ENCODE measurements around the genes TRAF3IP3, SERTAD4 and HHAT.

GRCh38 chr1:209617163-209617719 is 33.7 kb downstream of the CAMK1G start:
- PRO-cap = no peak
- RAMPAGE, long total RNA, 2 experiments = no peak in any of the 2 experiments

DNA sequence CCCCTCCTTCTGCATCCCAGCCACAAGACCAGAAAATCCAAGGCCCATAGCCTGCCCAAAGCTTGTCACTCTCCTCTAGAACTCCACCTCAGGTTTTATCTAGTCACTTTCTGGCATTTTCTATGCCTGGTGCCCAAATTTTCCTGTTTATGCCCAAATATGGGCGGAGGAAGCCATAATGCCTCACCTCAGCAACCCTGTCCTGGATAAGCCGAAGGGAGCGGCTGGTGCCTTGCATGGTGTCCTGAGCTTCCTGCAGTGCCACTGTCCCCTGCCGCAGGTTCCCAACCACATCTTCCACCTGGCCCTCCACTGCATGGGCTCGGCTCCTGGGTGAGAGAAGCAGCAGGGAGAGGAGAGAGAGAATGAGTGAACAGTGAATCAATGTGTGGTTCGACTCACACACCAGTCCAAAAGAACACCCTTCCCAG is 34.2 kb downstream of the CAMK1G start:
- PRO-cap = no peak
- RAMPAGE, long total RNA, 2 experiments = no peak in any of the 2 experiments

DNA sequence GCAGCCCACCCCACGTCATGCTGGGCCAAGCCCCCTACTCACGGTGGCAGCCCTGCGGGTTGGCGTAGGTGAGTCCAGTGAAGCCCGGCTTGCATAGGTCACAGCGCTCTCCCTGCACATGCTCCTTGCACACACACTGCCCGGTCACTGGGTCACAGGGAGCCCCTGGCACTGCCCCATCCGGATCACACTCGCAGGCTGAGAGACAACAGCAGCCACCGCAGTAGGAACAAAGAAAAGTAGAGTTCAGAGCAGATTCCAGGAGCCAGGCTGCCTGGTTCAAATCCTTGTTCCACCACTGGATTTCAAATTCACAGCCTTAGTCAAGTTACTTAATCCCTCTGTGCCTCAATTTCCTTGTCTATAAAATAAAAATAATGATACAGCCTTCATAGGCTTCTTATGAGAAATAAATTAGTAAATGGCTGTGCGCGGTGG is 24.2 kb downstream of the LAMB3 start:
- PRO-cap = no peak
- RAMPAGE, long total RNA, 2 experiments = no peak in any of the 2 experiments

DNA sequence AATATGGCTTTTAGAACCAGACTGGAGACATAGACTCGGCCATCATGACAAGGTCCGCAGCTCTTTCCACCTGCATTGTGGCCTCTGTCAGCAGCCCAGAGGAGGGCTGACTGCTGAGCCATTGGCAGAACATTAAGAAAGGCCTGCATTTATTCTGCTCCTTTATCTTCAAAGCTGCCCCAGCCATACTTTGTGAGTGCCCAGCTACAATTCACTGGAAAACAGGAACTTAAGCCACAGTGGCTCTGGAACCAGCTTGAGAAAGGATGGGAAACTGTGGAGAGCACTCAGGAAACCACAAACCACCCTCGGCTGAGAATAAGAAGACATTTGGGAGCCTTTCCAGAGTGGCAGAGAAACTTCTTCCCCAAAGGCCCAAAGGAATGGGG is 1.9 kb downstream of the LAMB3 start:
- PRO-cap = no peak
- RAMPAGE, long total RNA, 2 experiments = no peak in any of the 2 experiments

DNA sequence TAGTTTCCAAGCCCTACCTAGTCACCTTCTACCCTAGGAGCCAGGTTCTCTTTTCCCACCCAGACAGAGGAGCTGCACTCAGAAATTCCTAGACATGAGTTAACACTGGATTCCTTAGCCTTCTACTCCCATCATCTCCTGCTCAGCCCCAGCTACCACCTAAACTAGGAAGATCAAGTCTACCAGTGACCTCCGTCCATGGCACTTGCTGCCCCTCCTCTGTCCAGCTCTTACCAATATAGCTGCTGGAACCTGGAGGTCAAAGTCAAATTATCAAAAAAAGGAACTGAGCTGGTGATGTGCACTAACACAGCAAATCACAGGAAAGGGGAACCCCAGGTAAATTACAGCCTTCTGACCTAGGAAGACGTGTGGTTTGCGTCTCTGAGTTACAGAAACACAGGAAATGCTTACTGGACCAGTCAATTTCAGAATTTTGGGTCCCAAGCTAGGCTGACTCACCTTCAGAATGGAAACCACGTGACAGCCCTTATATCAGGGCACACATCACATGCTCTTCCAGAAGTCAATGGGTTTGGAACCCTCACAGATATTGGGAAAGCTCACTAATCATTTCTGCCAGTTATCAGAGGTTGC is 2.1 kb upstream of the G0S2 start:
- PRO-cap = no peak
- RAMPAGE, long total RNA, 2 experiments = no peak in any of the 2 experiments

DNA sequence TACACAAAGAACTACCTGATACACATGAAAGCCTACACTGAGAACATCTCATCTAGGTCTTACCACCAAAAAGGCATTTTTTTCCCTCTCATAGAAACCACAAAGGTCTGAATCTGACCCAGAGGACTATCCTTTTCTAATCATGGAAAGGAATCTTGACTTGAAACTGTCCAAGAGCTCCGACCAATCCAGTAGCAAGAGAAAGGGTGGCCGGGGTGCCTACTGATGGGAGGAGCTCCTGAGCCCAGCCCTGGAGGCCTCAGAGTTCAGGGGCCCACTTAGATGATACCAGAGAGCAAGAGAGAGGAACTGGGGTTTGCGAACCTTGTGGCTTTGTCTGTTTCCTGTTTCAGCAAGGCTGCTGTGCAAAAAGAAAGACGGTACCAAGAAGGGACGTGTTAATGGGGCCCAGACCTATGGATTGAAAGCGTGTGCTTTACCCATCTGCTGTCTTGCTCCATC is at the start of gene TRAF3IP3:
Gene TRAF3IP3, plus strand, starts transcription at position 281 of the 462 bp plus-strand sequence.
- PRO-cap = no peak
- RAMPAGE, long total RNA, 2 experiments = start-site peak on the plus strand in 1 of 2 experiments, centred at position 328 of the sequence, 7 reads per replicate

DNA sequence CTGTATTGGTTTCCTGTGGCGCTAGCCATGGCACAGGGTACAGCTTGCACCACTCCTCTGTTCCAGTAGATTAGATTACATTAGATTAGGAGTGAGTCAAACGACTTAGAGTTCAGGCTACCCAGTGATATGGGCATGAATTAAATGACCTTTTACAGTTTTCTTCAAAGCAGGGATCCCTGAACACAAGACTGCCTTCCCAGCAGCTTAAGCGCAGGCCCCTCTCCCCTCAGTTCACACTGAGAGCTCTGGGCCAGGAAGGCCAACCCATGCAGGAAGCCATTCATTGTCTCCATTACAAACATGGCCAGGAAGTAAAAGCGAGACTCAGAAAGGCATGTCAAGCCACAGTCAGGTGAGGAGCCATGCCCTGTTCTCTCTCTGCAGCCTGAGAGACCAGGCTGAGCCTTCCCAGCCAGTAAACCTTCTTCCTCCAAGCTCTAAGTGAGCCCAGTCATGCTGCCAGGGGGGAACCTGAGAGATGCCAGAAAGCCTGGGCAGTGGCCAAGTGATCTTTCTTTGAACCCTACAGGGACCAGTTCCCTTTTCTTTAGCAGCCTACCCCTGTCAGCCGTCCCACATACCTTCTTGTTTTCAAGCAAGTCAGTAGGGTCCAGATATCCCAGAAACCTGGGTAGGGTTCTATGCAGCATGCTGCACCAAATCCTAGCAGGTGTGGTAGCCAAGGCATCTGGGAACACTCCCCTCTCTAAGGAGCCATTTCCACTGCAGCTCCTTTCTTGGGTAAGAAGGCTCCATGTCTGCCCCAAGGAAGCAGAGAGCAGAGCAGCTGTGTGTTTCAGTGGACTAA is 813 bp downstream of the TRAF3IP3 start:
- PRO-cap = no peak
- RAMPAGE, long total RNA, 2 experiments = no peak in any of the 2 experiments

- PRO-cap = no peak
- RAMPAGE, long total RNA, 2 experiments = no peak in any of the 2 experiments
These were observed 6.3 kb upstream of the C1orf74 start for GRCh38 chr1:209790441-209791216.

GRCh38 chr1:209830665-209831270 is 3.0 kb downstream of the UTP25 start:
- PRO-cap = no peak
- RAMPAGE, long total RNA, 2 experiments = start-site peak on the plus strand in 1 of 2 experiments, at chr1:209830805-209830970 at its widest, 13 reads per replicate

DNA sequence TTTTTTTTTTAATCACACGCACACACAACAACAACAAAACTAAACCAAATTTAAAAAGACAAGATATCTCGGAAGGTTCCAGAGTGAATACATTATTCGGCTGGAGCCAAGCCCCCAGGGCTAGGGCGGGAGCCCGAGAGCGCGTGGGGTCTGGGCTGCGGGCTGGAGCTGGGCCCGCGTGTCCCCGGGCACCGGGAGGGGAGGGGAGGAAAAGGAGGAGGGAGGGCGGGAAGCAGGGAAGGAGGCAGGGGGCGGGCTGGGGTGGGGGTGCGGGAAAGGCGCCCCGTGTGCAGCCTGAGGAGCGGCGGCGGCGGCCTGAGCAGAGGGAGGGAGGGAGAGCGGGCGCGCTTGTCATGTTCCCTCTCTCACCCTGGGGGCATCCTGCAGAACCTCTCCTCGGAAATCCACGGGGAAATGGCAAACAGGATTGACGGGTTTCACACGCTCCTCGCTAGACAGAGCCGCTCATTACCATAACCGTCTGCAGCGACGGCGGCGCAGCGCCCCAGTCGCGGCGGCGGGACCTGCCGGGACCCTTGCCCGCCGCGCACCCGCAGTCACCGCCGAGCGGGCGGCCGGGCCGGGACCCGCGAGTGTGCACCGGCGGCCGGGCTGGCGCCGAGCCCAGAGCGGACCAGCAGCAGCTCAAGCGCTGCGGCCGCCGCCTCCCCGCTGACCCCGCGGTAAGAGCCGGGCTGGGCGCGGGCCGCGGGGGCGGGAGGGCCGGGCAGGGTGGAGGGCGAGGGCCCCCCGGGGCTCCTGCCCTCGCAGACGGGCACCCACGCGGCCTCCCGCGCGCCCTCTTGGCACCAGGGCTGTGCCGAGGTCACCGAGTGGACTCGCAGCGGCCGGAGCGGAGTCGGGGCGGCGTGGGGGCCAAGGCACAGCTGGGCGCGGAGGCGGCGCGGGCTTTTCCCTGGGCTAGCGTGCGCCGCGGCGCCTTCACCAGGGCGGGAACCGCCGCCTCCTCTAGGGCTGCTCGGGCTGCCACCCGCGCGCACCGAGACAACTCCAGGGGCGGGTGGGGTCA is at the start of gene SERTAD4:
Gene SERTAD4, plus strand, starts transcription at position 468 of the 1,030 bp plus-strand sequence.
- PRO-cap = unidirectional peak, plus-strand start at position 560 of the sequence
- RAMPAGE, long total RNA, 2 experiments = no peak in any of the 2 experiments

DNA sequence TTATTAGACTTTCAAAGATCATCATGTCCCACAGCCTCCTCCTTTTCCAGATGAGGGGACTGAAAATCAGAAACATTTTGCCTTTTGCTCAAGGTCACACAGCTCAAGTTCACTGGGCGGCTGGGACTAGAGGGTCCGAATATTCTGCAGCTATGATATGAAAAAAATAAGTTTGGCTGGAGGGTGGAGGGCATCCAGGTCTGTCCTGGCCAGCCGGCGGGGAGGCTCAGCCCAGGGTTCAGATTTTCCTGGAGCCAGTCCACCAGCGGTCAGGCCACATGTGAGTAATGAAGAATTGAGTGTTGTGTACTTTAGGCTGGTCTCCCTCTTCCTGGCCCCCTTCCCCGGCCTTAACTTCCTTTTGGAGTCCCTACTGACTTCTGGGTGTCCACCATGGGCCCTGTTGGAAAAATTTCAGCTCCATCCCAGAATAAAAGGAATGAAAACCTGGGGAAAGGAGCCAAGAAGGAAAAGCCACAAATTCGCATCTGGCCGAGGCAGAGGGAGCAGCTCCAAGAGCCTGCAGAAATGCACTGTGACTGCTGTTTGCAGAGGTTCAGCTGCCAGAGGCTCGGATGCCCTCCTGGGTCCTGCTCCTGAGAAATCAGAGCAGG is 35.6 kb upstream of the HHAT start:
- PRO-cap = no peak
- RAMPAGE, long total RNA, 2 experiments = no peak in any of the 2 experiments

GRCh38 chr1:210328474-210329683 is at the start of gene HHAT:
Gene HHAT (plus strand): TSS chr1:210328902.
- PRO-cap = bidirectional peak, plus-strand start at chr1:210328879, minus-strand start at chr1:210328854; bidirectional peak, plus-strand start at chr1:210329007, minus-strand start at chr1:210329012; bidirectional peak, plus-strand start at chr1:210329339, minus-strand start at chr1:210329275; bidirectional peak, plus-strand start at chr1:210329382, minus-strand start at chr1:210329371
- RAMPAGE, long total RNA, 2 experiments = start-site peak on the plus strand in 2 of 2 experiments, at chr1:210328871-210329000 at its widest, 20 to 27 reads per replicate

GRCh38 chr1:211648963-211649392 is 26.4 kb downstream of the NEK2 start:
- PRO-cap = no peak
- RAMPAGE, long total RNA, 2 experiments = no peak in any of the 2 experiments

GRCh38 chr1:211746777-211747187 is 71.4 kb upstream of the NEK2 start:
- PRO-cap = no peak
- RAMPAGE, long total RNA, 2 experiments = start-site peak on the minus strand in 1 of 2 experiments, at chr1:211746891-211747176 at its widest, 15 reads per replicate

DNA sequence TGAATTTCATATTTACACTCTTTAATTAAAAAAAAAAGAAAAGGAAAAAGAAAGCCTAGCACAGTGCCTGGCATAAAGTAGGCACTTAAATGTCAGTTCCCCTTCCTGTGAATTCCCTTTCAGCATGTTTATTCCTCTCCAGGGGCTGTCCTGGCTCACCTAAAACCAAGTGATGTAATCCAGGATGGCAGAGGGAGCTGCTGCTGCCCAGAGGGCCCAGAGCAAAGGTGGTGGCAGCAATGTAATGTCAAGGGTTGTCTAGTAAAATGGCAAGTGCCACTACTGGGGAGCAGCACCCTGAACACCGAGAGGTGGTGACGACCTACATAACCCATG is 78.4 kb upstream of the LPGAT1 start:
- PRO-cap = no peak
- RAMPAGE, long total RNA, 2 experiments = no peak in any of the 2 experiments

DNA sequence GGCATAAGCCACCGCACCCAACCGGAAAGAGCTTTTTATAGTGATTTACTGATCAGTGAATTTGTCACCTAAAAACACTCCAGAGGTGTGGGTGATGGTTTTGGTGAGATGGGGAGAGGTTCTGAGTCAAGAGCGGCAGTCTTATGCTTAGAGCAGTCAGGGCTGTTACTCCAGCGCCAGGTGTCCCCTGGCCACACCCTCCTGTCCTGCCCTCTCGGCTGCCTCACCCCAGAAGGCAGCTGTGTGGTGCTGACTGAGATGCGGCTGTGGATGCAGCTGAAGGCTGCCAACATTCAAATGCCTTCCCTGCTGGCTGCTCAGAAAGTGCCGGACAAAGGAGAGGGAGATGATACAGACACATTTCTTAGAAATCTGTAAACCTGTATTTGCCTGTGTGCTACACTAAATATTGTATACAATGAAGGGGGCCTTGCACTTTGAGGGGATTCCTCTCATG is 94.5 kb upstream of the LPGAT1 start:
- PRO-cap = no peak
- RAMPAGE, long total RNA, 2 experiments = no peak in any of the 2 experiments

DNA sequence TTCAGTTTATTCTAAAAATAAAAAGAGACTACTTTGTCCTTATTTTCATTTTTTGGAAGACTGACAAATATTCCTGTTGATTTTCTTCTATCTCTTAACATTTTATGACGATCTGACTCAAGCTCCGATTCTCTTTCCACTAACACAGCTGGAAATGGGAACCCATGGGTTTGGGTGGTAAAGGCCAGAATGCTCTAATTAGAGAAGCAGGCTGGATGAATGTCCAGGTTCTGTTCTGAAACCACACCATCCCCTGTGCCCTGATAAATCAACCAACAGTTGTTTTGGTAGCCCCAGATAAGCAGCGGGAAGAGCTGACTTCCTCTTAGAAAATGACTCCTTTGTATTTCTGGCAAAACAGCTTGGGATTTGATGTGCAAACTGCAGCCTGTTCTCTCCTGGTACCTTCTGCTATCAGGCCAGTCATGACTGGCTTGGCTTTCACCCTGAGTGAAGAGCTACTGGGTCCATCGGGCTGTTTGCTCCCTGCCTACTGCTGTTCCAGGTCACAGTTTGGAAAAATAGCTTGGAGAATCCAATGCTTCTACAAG is 116.6 kb downstream of the DTL start:
- PRO-cap = no peak
- RAMPAGE, long total RNA, 2 experiments = no peak in any of the 2 experiments

DNA sequence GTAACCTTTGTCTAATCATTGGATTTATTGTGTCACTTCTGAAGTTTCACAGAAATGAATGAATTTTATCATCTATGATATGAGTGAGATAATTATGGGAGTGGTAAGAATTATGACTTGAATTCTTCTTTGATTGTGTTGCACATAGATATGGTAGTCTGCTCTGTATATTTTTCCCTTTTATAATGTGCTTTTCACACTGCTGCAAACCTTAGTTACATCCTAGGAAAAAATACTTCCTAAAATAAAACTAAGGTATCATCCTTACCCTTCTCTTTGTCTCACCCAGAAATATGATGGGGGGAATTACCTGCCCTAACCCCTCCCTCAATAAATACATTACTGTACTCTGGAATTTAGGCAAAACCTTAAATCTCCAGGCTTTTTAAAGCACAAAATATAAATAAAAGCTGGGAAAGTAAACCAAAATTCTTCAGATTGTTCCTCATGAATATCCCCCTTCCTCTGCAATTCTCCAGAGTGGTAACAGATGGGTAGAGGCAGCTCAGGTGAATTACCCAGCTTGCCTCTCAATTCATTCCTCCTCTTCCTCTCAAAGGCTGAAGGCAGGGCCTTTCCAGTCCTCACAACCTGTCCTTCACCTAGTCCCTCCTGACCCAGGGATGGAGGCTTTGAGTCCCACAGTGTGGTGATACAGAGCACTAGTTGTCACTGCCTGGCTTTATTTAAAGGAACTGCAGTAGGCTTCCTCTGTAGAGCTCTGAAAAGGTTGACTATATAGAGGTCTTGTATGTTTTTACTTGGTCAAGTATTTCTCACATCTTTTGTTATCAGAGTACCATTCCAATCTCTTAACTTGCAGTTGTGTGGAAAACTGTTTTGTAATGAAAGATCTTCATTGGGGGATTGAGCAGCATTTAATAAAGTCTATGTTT is 53.5 kb downstream of the PACC1 start:
- PRO-cap = no peak
- RAMPAGE, long total RNA, 2 experiments = no peak in any of the 2 experiments

DNA sequence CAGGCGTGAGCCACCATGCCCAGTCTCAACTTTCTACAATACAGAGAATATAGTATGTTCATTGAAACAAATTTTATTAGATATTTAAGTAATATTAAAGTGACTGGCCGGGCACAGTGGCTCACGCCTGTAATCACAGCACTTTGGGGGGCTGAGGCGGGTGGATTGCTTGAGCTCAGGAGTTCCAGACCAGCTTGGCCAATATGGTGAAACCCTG is 51.5 kb downstream of the PACC1 start:
- PRO-cap = no peak
- RAMPAGE, long total RNA, 2 experiments = no peak in any of the 2 experiments

DNA sequence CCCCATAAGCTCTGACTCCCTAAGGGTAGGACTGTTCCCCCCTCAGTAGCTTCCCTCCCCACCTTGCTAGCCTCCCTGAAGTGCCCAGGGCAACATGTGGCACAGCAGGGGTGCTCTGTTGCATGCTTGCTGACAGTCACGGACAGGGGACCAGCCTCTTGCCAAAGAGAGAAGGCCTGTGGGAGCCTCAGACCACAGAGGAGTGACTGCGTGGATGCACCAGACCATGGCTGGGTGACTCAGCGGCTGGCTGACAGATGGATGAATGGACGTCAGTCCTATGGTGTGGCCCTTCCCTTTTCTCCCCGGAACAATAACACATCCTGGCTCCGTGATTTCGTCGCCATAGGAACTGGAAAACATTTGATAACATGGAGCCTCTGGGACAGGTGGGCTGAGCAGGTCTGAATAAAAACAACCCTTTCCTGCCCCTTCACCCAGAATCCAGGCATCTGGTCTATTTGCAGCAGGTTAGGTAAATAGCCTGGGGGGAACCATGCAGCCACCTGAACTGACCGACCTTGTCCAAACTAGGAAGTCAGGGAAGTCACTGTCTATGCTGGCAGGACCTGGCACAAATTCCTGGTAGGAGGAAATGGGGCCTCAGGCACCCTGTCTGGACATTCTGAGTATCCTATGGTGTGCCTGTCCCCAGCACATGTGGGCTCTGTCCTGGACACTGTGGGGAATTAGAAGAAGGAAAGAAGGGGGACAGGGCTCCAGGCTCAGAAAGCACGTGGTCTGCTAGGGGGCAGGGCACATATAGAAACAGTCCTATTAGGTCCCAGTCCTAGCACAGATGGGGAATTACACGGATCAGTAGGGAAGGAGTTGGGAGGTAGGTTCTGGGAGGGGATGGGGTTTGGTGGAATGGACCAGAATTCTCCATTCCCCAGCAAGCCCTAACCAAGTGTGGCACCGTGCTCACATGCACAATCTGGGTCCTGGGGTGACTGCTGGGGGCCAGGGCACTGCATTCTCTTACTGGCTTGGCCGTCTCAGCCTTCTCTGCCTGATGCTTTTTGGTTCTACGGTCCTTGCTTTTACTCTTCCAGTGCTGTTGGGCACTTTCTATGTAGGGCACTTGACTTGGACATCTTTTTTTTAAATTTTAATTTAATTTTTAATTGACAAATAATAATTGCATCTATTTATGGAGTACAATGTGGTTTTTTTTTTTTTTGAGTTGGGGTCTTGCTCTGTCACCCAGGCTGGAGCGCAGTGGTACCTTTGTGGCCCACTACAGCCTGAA is 53.6 kb downstream of the NENF start:
- PRO-cap = no peak
- RAMPAGE, long total RNA, 2 experiments = no peak in any of the 2 experiments